Placental pericyte (primary cell): Measurements from ENCODE around the gene MIS18A.

GRCh38 chr21:31673633-31674854 lies 14.6 kb downstream of the SOD1 start:
- CAGE, long polyA plus RNA, result no peak

DNA sequence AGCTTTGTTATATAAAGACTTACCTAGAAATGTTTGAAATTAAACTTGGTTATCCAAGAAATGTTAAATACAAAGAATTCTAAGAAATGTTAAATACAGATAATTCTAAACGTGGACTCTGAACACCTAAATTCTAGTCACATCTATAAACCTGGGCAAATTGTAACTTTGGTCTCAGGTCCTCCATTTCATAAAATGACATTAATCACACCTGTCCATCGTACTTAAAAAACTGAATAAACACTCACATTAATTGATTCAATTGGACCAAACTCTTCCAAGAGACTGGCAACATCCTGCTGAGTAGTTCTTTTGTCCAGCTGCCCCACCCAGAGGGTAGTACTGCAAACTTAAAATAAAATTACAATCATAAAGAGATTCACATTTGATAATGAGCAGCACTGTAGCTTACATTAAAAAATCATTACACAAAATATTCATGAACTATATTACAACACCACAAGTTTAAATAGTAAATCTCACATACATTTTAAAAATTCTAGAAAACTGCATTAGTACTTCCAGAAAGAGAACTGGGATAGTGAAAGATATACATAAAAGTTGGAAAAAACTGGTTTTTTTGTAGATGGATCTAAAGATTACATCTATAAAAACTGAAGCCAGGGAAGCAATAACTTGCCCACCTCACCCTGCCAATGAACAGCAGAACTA lies 32.7 kb downstream of the SOD1 start:
- CAGE, long polyA plus RNA, result no peak

DNA sequence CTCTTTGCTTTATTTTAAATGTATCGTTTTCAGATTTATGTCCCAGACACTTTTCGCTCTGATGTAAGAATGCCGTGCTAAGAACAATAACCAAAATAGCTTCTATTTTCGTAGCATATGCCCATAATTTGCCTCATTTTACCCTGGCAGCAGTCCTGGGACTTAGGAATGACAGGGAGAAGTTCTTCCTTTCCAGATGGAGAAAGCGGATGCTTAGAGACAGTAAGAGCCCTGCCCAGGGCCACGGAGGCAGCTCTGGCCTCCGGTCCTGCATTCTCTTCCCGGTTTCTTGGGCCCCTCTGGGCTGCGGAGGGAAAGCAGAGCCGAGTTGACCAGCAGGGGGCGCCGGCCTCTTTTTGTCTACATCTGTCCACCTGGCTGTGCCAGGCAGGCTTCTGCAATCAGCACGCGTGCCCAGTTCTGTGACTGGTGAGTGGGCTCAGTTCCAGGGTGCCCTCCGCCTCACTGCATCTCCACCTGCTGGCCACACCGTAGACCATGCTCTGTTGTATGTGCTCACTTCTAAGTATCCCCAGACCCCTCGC lies 6.9 kb upstream of the HUNK start:
- CAGE, long polyA plus RNA, result no peak

DNA sequence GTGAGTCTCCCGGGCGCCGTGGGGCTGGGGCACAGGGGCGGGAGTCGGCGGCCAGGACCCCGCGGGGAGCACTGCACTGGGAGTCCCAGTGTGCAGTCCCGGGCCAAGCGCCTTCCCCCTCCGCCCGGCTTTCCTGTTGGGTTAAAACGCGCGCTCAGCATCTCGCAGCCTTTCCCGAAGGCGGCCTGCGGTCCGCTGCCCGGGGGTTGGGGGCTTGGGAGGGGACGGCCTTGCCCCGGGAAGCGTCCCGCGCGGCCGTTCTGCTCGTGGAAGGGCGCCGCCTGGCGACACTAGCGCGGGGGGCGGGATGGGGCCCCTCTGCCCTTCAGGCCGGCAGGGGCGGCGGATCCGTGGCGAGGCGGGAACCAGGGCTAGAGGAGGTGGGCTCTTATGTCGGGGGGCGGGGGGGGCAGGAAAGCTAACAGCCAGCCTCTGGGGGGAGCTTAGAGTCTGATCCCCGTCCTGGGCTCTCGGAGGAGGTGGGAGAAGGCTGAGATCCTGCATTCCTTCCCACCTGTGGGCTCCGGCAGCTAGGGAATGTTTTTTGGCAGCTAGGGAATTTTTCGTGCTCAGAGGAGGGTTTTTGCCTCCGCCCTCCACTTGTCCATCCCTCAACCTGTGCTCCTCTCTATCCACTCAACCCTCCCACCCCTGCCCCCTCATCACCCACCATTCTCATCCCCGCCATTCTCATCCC lies 1.3 kb downstream of the HUNK start:
- CAGE, long polyA plus RNA, result no peak

DNA sequence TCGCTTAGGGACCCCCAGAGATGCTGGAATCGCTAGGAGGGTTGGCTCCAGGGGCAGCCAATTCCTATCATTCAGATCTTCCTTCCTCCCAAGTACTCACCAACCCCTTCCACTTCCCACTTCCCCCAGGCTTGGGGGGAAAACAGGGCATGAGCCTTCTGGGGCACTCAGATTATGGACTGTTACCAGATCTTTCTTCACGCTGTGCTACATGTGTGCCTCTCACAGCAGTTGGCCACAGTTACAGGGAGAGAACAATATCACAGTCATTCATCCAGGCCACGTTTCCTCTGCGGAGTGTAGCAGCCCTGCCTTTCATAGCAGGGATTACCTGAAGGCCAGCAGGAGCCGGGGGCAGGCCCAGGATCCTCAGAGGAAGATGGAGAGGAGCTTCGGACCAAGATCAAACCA lies 126.5 kb downstream of the HUNK start:
- CAGE, long polyA plus RNA, result no peak

- CAGE, long polyA plus RNA, result no peak
Observed at GRCh38 chr21:32278462-32279604, at the start of gene MIS18A. Gene MIS18A (minus strand): TSS chr21:32279049.

DNA sequence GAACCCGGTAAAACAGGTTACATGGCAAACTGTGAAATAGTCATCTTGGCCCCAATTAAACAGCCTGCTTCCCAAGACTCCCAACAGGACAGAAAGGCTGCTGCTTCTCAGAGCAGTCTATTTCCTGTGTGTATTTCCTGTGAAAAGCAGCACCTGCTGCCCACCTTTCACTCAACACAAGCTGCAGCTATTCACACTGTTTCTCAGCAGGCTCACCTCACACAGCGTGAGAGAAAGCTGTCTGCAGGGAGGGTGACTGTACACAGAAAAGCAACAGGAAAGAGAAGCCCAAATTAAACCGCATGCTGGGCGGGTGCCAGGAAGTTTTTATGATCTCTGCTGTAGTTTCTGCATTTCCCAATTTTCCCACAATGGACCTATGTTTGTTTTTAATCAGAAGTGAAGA lies 44.0 kb downstream of the URB1 start:
- CAGE, long polyA plus RNA, result no peak

GRCh38 chr21:32413620-32414189 lies 1.2 kb downstream of the EVA1C start:
- CAGE, long polyA plus RNA, result no peak

GRCh38 chr21:32440935-32441551 lies 28.5 kb downstream of the EVA1C start:
- CAGE, long polyA plus RNA, result no peak

DNA sequence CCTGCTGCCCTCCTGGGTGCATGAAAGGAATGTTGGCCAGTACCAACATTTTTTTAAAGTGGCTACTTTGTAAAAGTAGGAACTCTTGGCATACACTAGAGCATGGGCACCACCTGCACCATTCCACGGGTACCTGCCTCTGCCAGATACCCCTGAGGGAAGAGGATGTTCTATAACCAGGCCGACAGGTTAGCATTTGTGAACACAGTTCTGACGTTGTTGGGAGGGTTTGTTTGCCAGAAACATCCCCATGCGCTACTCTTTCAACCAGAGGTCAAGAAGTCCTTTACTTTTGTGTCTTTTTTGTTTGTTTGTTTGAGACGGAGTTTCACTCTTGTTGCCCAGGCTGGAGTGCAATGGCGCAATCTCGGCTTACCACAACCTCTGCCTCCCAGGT lies 43.1 kb downstream of the EVA1C start:
- CAGE, long polyA plus RNA, result no peak

GRCh38 chr21:32532987-32533935 lies 52.1 kb downstream of the TCP10L start:
- CAGE, long polyA plus RNA, result no peak

DNA sequence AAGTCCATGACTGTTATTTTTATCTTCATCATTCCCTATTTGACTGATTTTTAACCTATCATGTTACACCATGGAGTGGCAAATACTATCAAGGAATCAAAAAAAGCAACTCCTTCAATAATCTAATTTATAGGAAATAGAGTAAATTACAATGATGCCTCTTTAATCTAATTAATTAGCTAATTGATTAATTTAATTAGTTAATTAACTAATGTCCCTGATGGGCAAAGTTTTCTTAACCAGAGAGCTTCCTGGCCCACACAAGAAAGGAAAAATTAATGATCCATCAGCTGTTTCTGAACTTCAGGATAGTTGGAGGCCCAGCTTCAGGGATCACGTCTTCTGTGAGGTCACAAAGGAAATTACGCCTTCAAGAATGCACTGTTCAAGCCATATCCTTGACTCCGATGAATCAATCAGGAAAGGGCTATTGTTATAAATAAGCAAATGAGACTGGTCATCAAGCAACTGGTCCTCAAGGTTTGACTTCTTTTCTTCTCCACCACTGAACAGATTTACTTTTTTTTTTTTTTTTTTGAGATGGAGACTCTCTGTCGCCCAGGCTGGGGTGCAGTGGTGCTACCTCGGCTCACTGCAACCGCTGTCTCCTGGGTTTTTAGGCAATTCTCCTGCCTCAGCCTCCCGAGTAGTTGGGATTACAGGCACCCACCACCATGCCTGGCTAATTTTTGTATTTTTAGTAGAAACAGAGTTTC lies 40.7 kb downstream of the TCP10L start:
- CAGE, long polyA plus RNA, result no peak

GRCh38 chr21:33036473-33036809 lies 10.7 kb downstream of the OLIG2 start:
- CAGE, long polyA plus RNA, result no peak

DNA sequence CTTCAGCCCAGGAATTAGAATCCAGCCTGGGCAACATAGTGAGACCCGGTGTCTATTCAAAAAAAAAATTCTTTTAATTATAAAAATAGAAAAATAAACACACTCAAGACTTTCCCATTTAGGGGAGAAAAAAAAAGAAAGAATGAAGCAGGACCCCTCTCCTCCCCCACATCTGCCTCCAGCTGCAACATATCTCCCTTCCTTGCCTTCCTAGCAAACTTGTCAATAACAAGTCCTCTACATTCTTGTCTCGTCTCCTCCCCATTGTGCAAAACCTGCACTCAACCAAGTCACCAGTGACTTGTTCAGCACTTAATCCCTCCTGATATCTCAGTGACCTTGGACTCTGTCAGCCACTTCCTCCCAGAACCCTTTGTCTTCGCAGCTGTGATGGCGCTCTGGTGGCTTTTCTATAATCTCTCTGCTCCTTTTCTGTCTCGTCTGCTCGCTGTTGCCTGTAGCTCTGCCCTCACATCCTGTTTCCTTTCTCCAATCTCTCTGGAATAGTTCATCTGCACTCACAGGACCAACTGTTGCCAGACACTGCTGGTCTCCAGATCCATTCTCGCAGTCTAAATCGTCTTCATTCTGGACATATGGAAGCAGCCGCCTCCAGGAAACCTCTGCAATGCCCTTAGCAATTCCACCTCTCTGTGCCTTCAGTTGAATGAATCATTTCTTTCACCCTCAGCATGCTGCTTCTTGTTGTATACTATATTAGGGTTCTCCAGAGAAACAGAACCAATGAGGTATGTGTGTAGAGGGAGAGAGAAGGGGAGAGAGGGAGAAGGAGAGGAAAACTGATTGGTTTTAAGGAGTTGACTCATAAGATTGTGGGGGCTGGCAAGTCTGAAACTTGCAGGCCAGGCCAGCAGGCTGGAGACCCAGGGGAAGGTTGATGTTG lies 17.5 kb upstream of the IFNAR2 start:
- CAGE, long polyA plus RNA, result no peak

DNA sequence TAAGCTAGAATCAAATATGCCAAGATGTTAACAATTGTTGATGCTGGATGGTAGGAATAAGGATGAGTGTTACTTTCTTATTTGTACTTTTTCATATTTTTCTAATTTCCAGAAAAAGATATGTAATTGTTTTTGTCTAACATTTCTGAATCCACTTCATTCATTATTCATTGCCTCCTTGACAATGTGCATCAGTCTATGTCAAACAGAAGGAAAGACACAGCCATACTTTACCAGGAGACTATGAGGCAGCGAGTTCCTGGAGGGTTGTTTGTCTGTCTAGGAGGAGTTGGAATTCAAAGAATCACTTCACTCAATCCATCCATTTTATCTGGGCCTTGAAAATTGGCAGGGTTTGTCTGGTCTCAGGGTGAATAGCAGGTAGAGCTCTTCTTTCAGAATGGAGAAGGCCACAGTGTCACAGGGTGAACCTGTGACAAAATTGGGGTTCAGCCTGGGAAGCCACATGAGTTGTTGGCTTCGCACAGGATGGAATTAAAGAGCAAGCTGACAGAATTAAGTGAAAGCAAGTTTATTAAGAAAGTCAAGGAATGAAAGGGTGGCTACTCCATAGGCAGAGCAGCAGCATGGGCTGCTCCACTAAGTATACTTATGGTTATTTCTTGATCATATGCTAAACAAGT lies 4.7 kb downstream of the IFNAR2 start:
- CAGE, long polyA plus RNA, result no peak

- CAGE, long polyA plus RNA, result no peak
Observed at GRCh38 chr21:33268085-33268759, 2.1 kb downstream of the IL10RB start.

GRCh38 chr21:33288857-33289754 lies 22.9 kb downstream of the IL10RB start:
- CAGE, long polyA plus RNA, result no peak

DNA sequence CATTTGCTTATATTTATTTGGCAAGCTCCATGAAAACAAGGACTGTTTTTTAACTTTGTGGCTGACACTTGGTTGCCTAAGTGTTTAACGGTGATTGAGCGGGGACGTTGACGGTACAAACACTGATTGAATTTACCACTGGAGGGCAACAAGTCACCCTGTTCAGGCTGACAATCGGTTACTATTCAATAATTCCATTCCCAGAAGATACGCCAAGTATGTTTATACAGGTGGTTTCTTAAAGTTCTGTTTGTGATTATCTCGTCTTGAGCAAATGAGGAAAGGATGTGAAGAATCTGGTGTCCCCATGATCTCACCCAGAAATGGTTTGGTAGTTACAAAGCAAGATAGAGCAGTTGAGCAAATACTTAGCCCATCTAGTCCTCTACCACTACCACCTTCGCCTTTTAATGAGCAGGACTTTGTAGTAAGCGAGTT lies 36.1 kb downstream of the IFNAR1 start:
- CAGE, long polyA plus RNA, result no peak

- CAGE, long polyA plus RNA, result no peak
Observed at GRCh38 chr21:33382316-33382665, 20.9 kb upstream of the IFNGR2 start.

DNA sequence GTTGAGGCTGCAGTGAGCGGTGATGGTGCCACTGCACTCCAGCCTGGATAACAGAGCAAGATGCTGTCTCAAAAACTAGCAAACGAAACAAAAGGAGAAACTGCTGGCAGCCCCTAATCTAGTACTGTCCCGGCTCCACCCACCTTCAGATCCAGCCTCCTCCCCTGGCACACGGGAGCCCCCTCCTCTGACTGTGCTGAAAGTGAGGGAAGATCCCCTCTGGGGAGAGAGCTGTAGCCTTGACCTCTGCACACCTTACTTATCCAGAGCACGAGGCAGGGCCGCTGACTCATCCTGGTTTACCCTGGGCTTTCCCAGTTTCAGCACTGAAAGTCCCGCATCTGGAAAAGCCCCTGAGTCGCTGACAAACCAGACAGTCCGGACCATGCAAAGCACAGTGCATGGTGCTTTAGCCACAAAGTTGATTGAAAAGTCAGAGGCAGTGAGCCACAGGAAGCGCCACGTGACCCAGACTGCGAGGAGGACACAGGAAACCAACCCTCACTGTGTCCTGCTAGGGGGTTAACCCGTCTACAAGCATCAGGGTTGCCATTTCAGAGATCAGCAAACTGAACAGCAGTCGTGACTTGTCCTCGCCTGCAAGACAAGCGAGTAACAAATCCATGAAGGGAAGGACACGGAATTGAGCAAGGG lies 20.2 kb upstream of the IFNGR2 start:
- CAGE, long polyA plus RNA, result no peak